Heart (tissue), 3 donors: ENCODE measurements around the gene RAD23B.

- RAMPAGE, long total RNA, 2 experiments, result no peak in any of the 2 experiments
Observed at GRCh38 chr9:107282721-107283419, at the start of gene RAD23B. Gene RAD23B (plus strand): TSS chr9:107283279.

DNA sequence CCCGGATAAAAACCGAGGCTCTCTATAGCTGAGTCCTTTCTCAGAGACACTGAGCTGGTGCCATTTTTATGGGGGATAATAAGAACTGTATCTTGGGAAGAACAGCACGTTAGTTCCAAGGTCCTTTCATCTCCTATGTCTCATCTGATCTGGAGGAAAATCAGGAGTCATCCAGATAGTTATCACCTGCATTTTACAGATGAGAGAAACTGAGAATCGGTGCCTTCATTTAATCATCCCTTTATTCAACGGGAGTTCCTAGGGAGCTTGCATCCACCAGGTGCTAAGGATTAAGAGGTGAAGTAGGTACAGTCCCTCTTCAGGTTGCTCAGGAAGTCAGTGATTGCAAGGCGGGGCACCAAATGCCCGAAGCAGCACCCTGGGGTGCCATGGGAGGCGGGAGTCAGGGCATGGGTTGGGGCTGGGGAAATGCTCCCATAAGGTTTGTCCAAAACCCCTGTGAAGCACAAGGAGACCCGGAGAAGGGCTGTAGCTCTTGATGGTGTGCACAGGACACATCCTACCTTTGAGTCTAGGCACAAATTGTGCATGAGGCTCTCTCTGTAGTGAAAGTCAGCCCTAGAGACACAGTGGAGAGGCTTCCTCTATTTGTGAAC is 98.8 kb upstream of the KLF4 start:
- RAMPAGE, long total RNA, 2 experiments, result no peak in any of the 2 experiments

GRCh38 chr9:107615604-107615897 is 126.0 kb upstream of the KLF4 start:
- RAMPAGE, long total RNA, 2 experiments, result no peak in any of the 2 experiments

GRCh38 chr9:107819736-107820320 is 330.3 kb upstream of the KLF4 start:
- RAMPAGE, long total RNA, 2 experiments, result no peak in any of the 2 experiments

- RAMPAGE, long total RNA, 2 experiments, result no peak in any of the 2 experiments
Observed at GRCh38 chr9:108040654-108041245, 551.2 kb upstream of the KLF4 start.

GRCh38 chr9:108551419-108551594 is 304.5 kb downstream of the ACTL7B start:
- RAMPAGE, long total RNA, 2 experiments, result no peak in any of the 2 experiments

DNA sequence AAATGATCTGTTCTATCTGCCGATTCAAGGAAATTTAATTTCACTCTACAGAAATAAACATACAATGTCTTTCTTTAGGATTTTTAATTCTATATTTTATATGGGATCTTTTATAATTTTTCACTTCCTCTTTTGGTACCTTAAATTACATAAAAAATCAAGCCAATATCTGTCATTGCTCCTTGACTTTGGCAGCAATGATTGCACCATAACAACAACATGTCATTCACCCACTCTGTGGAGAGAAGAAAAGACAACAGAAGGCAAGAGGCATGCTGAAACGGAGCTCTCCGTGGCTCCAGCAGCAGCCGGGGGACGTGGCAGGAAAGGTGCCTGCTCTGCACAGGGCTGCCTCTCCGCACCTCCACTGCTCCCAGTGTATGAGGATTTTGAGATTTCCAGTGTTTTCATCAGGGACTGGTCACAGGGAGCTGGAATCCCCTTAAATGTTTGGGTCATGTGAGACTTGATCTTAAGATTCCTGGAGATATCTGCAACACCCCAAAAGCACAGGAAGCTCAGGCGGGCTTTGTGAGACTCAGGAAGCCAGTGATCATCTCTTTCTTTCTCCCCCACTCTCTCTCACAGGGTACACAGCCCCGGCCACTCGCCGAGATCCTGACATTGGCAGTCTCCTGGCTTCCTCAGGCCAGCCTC is 74.8 kb downstream of the ACTL7B start:
- RAMPAGE, long total RNA, 2 experiments, result no peak in any of the 2 experiments

GRCh38 chr9:108783226-108783647 is 72.5 kb downstream of the ACTL7B start:
- RAMPAGE, long total RNA, 2 experiments, result no peak in any of the 2 experiments

- RAMPAGE, long total RNA, 2 experiments, result no peak in any of the 2 experiments
Observed at GRCh38 chr9:108932893-108933811, 772 bp downstream of the ELP1 start.

GRCh38 chr9:109010577-109011265 is 2.6 kb downstream of the CTNNAL1 start:
- RAMPAGE, long total RNA, 2 experiments, result no peak in any of the 2 experiments

DNA sequence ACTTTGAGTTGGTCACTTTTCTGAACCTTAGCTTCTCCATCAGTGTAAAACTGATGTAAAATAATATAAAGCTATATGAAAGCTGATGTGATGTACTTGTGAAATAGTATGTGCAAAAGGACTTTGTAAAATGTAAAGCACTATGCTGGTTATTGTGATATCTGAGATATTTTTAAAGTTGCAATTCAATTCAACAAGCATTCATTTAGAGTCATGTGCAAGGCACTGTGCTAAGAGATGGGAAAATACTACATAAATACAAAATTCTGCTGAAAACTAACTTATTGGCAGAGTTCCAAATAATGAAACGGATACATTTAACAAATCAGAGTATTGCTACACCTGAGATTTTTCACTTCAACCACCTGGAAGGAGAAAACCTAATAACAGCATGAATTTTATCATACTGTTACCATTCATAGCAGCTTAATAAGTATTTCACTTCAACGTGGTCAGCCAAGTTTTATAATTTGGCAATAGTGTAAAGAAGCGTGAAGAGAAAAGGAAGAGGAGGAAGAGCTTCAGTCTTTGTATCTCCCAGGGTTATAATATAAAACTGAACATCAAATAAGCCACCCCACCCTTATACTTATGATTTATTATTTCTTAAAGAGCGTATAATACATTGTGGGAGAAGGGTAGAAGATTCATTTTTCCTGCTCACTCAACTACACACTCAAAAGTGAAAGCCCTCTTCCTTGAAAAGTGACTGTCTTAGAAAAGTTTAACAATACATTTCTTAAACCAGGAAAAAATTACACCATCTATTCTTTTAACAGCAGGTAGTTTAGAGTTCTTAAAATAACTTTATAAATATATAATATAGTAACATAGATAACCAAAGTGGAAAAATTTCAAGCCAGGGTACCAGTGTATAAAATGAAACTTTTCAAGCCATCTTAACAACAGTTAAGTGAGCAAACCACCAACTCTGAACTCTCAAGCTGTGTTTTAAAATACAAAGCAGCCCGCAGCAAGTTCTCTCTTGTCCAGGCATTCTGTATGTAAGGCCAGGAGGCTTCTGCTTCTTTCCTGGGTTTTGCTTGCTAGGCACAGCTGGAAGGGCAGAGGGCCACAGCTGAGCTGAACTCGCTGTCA is 6.4 kb upstream of the CTNNAL1 start:
- RAMPAGE, long total RNA, 2 experiments, result no peak in any of the 2 experiments

DNA sequence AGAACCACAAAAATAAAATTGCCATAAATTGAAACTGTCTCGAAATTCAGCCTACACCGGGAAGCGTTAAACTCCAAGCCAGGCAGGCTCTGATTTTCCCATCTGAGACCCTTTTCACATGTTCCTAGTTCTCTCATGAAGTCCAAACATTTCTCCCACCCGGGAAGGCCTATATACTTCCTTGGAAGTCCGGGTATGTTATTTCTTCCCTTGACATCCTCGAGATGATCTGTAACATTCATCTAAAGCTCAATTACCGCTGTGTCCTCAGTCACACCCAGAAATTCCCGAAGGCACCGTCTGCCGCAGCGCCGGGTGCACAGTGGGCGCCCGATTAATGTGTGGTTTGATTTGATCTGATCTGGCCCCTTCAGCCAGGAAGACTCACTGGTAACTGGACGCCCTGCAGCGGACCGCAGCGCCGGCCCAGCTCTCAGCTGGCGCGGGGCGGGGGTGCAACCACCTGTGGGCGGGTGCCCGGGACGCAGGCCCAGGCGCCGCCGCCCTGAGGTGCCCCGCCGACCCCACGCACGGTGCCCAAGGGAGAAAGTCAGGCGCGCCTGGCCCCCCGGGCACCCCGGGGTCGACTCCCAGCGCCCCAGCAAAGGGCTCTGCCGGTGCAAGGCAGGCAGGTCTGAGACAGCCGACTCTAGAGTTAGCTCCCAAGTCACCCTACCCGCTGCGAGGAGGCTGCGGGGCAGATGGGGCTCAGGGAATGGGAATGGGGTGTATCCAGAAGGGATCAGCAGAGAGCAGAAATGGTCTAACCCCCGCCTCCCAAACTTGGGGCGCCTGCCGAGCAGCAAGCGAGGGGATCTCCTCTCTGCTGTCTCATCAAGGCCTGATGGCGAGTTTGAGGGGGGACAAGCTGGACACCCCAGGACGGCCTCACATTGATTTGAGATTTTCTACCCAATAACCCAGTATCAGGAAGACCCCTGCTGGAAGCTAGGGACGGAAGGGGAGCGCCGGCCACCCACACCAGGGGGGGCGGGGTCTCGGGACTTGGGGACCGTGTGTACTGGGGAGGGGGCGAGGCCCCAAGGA is 1.7 kb downstream of the EPB41L4B start:
- RAMPAGE, long total RNA, 2 experiments, result no peak in any of the 2 experiments

GRCh38 chr9:109319882-109320803 is 716 bp downstream of the EPB41L4B start:
- RAMPAGE, long total RNA, 2 experiments, result no peak in any of the 2 experiments

DNA sequence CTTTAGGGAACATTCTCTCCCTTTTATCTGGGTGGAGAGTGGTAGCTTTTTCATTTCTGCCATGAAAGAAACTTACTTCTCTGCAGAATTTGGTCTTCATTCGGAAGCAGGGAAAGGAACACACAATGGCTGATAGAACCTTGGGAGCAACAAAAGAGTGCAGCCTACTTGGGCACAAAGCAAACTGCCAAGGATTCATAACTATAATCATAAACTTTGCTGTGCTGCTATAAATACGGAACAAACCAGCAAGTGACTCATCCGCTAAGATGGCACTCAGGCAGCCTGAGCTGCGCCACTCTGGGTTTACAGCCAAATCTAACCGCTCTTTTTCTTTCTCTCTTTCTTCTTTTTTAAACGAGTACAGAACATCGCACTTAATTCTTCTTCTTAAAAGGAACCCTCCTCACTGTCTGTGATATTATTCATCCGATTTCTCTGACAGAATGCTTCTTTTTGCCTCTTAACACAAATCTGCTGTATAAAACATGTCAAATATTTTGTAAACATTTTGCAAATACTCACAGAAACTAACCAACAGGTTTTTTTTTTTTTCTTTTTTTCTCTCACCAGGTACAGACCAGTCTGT is 81.0 kb downstream of the PTPN3 start:
- RAMPAGE, long total RNA, 2 experiments, result no peak in any of the 2 experiments

- RAMPAGE, long total RNA, 2 experiments, result no peak in any of the 2 experiments
Observed at GRCh38 chr9:109487376-109487651, 10.8 kb downstream of the PTPN3 start.

DNA sequence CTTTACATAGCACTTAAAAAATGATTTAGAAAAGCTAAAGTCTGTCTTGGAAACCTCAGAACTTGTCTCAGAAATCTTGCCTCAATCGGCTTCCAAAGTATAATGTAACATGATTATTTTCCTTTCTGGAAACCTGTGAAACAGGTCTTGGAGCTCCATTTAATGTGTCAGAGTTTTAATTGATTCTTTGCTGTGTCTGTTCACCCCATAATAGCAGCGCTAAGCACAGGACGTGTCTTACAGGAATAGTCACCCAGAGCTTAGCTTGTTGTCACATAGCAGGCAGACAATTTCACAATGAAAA is 40.2 kb upstream of the PTPN3 start:
- RAMPAGE, long total RNA, 2 experiments, result no peak in any of the 2 experiments

DNA sequence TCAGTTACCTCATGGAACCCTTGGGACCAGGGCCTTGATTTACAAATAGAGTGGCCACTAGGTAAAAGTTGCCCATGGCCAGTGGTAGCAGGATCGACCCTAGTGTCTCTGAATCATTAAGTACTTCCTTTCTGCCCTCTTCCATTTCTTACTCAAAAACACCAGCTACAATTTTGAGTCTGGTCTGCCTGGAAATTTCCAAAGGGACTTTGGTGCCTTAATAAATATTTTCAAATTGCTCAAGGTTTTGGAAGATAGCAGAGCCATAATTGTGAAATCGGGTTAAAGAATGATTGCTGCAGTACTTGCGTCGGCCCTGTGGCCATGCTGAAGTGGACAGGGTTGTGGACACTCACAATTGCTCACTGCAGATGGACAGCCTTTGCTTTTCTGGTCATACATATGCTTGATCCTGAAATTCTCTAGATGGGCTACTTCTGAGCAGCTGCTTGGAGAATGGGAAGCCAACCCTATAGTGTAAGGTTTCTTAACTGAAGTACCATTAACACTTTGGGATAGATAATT is 14.6 kb downstream of the PALM2AKAP2 start:
- RAMPAGE, long total RNA, 2 experiments, result no peak in any of the 2 experiments

DNA sequence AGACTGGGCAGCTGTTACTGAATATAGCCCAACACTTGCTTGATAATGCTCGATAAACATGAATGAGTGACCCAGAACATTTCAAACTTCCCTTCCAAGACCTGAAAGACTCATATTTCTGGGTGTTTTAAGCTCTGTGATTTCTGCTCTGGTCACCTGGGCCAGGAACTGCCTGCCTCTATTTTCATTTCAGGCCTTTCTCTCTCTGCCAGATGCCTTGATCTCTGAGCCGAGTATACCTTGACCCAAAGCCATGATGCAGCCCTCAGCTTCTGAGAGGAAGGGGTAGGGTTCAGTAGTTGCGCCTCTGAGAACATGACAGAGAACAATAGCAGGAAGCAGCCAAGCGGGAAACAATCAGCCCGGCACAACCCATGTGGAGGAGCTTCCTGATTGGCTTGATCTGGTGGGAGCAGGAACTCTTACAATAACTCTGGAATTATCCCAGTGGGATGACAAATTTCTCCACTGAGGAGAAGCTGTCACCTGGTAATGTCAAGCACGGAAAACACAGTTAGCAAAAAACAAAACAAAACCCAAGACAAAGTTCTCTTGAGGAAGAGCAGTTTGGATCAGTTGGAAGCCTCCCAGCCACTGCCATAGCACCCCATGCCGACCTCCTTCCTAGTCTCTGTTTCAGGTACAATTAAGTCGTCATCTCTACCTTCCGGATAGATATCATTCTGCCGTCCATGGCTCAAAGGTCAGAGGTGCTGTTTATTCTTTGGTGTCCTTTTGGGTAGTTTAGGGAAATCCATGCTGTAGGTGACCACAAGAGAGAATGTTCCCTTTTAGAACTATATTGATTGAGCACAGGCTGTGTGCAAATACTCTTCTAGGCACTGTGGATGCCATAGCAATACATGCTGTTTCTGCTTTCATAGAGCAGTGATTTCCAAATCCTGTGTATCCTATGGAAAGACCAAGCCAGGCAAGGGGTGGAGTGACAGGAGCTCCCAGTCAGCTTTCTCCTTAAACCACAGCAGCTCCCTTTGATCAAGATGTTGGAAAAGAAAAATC is 127.6 kb downstream of the PALM2AKAP2 start:
- RAMPAGE, long total RNA, 2 experiments, result no peak in any of the 2 experiments

DNA sequence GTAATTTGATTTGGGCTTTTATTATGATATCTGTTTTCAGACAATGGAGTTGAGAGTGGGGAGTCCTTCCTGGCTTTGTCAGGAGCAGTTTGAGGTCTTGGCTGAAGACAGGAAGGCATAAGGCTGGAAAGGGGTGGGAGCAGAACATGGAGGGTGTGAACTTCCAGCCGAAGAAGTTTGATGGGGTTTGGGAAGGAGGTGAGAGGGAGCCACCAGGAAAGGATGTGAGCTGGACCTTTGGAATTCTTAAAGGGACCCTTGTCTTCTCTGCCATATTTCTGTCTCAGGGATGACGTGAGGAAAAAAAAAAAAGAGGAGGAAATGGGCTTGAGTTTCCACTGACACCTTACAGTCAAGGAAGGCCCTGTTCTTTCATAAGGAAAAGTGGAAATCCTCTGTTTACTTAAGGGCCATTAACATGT is 132.0 kb downstream of the PALM2AKAP2 start:
- RAMPAGE, long total RNA, 2 experiments, result no peak in any of the 2 experiments

DNA sequence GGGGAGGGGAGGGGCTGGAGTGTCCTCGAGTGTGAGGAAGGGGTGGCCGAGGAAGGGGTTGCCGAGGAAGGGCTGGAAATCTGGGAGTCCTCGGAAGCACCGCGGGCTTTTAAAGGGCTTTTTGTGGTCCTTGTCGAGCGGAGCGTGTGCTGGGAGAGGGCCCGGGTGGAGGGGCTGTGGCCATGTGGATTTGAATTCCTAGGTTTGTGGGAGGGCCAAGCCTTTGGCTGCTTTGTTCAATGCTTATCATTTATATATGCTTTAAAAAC is 159.2 kb downstream of the C9orf152 start:
- RAMPAGE, long total RNA, 2 experiments, result no peak in any of the 2 experiments